Measurements from ENCODE around the gene NFATC2.

DNA sequence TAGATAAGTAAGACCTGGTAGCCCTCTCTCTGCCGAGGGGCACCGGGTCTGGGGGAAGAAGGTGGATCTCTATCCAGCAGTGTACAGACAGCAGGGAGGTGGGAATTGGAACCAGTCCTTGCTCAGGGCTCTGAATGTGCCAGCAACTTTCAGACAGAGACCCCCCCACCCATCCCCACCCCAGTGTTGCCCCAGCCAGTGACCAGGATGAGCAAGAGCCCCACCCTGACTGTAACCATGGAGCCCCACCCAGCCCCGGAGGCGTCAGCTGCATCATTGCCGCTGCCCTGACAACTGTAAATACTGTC lies 23.6 kb downstream of the MOCS3 start:
- PRO-cap: bidirectional peak, plus-strand start outside the sequence, minus-strand start at position 161 of the sequence

DNA sequence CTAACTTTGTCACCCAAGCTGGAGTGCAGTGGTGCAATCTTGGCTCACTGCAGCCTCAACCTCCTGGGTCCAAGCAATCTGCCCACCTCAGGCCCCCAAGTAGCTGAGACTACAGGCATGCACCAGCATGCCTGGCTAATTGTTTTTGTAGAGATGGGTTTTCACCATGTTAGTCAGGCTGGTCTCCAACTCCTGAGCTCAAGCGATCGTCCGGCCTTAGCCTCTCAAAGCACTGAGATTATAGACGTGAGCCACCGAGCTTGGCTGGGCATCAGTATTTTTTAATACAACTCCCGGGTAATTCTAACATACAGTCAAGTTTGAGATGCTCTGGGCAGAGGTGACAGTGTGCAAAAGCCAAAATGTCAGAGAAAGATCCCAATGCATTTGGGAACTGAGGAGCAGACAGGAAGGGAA lies 73.5 kb downstream of the NFATC2 start:
- PRO-cap: unidirectional peak, plus-strand start at position 256 of the sequence

- PRO-cap: unidirectional peak, minus-strand start at chr20:51542386; bidirectional peak, plus-strand start at chr20:51542892, minus-strand start at chr20:51542683
Measured at GRCh38 chr20:51541928-51543012, at the start of gene NFATC2. Gene NFATC2 (minus strand): TSS chr20:51542719.

DNA sequence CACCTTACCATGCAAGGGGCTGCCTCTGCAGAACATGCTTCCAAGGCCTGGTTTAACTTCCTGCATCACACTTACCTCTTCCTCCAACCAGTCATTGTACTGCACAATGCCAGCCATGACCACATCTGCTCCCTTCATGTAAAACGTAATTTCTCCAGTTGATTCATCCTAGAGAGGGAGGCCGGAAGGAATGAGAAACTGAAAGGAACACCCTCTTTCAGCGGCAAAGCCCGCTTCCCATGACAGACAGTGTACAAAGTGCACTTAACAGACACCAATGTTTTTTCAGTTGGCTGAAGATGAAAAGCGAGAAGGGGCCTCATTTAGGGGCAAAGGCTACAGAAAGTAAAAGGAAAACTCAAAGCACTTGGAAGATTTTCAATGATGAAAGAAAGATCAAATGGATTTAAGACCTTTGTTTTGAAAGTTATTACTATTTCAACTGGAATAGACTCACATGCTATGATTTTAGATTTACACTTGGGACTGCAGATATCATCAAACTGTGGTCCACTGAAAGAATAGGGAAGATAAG lies 86.5 kb upstream of the NFATC2 start:
- PRO-cap: no peak

DNA sequence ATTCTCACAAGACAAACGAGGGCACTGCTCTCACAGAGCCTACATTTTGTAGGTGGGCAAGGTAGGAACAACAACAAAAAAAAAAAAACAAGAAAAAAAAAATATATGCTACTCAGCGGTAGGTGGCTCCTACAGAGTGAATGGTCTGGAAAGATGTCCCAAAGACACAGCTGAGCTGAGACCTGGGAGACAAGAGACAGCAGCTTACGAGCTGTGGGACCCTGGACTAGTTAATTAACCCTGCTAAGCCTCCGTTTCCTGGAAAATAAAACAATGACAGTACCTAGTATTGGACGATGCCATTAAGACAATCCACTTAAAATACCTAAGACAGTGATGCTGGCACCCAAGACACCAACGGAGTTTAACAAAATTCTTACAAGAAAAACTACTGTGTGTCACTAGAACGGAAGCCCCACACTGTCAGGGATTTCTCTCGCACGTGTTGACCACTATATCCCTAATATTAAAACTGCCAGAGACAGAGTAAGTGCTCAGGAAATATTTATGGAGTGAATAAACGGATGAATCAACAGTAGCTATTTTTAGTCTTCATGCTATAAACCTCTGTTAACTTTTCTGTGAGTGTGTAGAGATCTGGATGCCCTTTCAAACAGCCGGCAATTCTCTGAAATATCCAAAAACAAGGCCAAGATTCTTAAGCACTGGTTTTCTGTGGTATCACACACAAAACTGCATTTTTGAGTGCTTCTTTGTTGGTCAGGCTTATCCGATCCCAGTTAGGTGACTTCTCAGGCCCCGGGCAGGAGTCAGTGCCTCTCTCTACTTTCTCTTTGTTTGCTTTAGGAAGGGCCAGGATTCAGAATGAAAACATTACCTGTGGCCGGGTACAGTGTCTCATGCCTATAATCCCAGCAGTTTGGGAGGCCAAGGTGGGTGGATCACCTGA lies 16.0 kb downstream of the ATP9A start:
- PRO-cap: no peak

DNA sequence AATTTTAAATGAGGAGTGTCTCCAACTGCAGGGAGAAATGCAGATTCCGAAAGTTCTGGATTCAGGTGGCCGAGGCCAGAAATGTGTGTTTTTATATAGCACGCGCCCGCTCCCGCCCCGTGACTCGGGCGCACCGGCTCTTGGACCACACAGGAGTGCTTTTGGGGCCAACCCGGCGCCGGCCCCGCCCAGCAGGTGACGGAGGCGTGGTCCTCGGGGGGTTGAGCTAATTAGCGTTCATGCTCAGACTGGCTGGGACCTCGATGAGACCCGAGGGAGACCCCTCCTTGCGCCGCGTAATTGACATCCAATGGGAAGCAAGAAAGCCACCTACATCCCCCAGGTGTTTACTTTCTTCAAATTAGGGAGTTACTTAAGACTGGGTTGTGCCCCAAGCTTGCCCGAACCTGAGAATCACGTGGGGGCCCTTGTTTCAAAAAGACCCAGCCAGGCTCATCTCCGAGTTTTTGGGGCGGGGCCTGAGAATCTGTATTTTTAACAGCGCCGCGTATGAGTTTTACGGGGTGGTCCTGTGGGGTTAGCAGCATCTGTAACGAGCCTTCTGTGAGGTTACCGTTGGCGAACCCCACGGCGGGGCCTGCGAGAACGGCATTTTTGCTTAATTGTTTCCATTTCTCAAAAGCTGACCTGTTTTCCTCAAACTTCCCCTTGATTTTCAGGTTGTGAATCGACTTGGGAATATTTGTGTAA lies 85.5 kb downstream of the ZFP64 start:
- PRO-cap: no peak

DNA sequence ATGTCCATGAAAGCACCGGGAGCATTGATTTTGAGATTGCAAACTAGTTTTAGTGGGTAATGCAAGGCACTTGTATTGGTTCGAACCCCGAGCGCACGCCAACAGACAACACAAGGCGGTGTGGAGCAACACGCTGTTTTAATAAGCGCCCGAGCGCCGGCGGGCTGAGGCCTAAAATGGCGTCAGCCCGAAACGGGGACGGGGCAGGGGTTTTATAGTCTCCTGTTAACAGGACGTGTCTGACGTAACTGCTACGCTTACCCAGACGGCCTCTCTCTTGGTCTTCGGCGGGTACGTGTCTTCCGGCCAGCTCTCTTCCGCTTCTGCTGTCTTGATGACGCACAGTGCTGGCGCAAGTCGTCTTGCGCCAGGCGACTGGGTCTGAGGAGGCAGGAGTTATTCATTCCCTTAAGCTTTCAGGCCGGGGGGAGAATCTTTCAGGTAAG lies 18.7 kb upstream of the ZFP64 start:
- PRO-cap: no peak

DNA sequence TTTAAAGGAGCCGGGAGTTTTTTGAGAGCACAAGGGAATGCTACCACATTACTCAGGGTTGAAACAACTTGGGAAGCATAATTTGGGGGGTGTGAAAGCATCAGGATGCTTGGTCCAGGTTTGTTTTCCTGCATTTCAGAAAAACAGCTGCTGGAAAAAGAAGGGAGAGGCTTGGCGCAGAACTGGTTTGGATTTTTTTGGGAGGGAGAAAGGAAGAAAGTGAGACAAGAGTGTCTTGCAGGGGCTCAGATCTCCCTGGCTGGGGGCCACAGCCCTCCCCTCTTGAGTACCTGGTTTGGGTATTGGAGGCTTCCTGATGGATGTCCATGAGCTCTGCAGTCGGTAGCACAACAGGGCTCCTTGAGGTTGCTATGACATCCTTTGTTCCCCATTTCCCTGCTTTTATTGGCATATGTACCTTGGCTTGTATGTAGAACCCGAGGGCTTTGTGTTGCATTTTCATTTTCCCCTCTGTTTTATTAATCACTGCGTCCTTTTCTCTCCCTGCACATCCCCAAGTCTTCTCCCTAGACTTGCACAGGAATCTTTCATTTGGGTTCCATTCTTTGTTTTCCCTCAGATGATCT lies 355.6 kb upstream of the TSHZ2 start:
- PRO-cap: unidirectional peak, plus-strand start at position 192 of the sequence

DNA sequence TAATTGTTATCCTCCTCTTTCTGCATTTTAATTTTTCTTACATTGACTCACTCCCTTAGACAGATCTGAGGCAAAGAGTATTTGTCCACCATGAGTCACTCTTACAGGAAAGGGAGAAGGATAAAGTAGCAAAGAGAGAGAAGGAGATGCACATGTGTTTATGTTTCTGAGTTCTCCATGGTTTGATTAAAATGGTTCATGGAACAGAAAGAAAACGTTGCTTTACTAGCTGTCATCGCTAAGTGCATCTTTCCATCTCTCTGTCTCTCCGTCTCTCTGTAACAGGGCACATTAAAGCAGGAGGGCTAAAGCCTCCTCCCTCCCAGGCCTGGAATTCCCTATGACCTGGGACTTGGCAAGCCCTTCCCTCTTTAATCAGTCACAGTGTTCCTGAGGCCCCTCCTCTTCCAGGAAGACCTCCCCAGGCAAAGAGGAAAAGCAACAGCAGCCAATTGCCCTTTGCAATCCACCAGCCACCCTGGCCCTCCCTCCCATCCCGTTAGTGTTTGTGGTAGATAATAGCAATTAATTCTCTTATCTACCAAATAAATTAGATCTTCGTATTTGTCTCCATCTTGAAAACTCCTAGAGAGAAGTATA lies 112.8 kb upstream of the TSHZ2 start:
- PRO-cap: no peak

DNA sequence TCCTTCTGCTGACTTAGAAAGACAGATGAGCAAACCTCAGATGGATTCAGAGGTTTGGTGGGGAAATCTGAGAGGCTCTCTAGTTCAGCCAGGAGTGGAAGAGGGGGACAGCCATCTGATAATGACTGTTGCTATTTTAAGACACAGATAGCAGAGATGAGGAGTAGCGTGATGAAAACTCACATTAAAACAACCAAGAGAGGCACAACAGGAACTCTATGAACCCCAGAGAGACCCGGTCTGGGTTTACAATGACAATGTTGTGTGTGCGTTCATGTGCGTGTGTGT lies 28.7 kb downstream of the TSHZ2 start:
- PRO-cap: no peak

DNA sequence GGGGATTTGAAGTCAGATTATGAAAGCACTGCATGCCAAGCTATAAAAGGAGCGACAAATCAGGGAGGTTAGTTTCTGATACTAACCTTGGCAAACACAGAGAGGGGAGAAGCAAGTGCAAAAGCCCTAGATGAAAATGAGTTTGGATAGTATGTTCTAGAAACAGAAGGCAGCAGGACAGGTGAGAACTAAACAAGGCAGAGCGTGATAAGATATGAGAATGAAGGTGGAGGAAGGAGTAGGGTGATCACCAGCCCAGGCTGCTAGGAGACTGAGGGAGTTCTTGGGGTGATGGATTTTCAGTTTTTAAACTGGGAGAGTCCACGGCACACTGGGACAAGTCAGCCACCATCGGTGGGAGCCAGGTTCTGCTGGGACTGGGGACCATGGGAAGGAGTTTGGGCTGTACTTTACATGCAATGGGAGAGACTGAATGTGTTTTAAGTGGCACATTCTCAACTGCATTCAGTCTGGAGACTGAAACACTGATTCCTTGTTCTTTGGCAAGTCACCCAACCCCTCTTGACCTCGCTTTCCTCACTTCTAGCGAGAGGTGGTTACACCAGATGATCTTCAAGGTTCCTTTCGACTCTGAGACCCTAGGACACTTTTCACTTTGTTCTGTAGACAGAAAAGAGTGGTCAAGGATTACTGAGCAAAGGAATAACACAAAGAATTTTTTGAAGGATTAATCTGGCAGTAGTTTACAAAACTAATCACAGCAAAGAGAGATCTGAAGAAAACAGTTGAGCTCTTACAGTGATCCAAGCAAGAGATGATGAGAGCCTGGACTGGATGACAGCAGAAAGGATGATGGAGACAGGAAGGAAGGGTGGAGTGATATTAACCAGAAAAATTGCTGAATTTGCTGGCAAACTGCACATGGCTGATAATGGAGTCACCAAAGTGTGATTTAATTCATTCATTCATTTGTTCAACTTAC lies 103.6 kb downstream of the TSHZ2 start:
- PRO-cap: no peak

DNA sequence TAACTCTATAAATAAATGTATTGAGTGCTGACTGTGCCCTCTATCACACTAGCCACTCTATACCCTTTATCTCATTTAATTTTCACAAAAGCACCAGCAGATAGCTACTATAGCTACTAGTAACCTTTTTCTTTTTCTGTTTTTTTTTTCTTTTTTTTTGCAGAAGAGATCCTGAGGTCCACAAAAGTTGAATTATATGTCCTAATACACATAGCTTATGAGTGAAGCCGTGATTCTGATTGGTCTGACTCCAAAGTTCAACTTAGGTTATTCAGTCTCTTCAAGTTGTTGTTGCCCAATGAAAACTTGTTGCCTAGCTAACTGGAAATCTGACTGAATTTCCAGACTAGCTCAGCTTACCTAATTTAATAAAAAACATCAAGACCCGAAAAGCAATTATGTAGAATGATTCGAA lies 107.5 kb downstream of the TSHZ2 start:
- PRO-cap: no peak

DNA sequence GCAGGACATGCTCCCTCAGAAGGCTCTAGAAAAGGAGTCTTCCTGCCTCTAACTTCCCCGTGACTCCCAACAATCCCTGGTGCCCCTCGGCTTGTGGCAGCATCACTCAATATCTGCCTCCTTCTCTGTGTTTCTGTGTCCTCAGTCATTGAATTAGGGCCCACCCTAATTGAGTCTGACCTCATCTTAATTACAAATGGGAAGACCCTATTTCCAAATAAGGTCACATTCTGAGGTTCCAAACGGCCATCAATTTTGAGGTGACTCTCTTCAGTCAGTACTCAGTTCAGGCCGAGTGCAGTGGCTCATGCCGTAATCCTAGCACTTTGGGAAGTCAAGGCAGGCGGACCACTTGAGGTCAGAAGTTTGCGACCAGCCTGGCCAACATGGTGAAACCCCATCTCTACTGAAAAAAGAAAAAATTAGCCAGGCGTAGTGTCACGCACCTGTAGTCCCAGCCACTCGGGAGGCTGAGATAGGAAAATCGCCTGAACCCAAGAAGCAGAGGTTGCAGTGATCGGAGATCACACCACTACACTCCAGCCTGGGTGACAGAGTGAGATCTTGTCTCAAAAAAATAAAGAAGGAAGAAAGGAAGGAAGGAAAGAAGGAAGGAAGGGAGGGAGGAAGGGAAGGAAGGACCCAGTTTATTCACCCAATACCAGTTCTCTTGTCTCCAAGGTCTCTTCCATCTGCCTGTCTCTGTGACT lies 221.6 kb downstream of the ZNF217 start:
- PRO-cap: no peak

GRCh38 chr20:53434580-53435128 lies 159.0 kb downstream of the ZNF217 start:
- PRO-cap: no peak

- PRO-cap: no peak
Measured at GRCh38 chr20:53581373-53581836, 12.2 kb downstream of the ZNF217 start.

GRCh38 chr20:53582636-53583392 lies 10.8 kb downstream of the ZNF217 start:
- PRO-cap: unidirectional peak, plus-strand start at chr20:53583205

DNA sequence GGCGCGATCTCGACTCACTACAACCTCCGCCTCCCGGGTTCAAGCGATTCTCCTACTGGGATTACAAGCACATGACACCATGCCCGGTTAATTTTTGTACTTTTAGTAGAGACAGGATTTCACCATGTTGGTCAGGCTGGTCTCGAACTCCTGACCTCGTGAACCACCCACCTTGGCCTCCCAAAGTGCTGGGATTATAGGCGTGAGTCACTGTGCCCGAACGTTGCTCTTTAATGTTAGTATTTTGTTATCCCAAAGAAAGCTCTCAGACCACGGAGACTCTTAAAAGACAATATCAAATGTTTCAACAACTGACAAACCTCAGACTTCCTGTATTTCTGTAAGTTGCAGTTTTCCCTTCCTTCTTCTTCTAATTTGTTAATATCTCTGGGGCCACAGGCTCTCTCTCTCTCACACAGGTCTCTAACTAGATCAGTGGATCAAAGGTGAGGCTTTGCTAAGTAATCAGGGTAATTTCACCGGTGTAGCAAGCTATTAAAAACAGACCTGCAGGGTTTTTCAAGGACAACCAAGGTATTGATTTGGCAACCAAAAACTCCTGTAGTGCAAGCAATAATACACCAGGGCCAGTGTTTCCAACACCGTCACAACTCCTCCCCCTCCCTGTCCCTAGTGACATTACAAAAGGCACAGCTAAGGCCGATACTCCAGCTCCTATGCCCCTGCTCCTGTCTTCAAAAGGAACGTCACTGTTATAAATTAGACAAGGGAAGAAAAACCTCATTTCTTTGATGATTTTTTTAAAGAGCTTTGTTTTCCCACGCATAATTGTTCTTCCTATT lies 48.9 kb upstream of the ZNF217 start:
- PRO-cap: unidirectional peak, plus-strand start at position 373 of the sequence

GRCh38 chr20:53729488-53730143 lies 136.0 kb upstream of the ZNF217 start:
- PRO-cap: no peak

DNA sequence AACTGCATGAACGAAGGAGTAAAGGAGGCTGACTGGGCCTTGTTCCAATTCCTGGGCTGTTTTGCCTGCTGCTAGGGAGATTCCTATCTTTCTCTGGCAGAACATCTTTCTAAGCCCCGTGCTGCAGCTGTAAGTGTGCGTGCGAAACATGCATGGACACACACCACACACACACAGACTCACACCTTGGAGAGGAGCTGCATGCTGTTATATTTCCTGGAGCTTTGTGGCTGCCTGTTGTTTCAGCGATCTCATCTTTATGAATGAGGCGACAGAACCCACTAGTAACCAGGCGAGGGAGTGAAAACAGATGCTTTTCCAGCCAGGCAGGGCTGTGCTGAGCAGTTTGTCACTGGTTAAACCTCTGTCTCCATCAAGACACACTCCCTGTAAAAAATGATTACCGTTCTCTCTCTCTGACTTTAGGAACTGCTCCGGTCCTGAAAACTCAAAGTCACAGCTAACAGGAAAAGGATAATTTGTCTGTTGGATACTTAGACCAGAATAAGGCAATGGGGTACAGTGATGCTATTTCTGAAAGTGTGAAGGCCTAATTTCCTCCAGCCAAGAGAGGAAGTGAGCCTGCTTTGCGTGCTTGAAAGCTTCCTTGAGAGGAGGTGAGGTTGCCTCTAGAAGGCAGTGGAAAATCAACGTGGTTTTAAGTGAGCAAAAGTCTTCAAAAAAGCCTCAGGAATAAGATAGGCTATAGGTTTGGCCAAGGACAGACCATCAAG lies 157.5 kb upstream of the ZNF217 start:
- PRO-cap: no peak

- PRO-cap: no peak
Measured at GRCh38 chr20:53777917-53778455, 184.3 kb upstream of the ZNF217 start.